Neural crest cell (in vitro differentiated cells): Measurements from ENCODE around the gene C5AR1.

DNA sequence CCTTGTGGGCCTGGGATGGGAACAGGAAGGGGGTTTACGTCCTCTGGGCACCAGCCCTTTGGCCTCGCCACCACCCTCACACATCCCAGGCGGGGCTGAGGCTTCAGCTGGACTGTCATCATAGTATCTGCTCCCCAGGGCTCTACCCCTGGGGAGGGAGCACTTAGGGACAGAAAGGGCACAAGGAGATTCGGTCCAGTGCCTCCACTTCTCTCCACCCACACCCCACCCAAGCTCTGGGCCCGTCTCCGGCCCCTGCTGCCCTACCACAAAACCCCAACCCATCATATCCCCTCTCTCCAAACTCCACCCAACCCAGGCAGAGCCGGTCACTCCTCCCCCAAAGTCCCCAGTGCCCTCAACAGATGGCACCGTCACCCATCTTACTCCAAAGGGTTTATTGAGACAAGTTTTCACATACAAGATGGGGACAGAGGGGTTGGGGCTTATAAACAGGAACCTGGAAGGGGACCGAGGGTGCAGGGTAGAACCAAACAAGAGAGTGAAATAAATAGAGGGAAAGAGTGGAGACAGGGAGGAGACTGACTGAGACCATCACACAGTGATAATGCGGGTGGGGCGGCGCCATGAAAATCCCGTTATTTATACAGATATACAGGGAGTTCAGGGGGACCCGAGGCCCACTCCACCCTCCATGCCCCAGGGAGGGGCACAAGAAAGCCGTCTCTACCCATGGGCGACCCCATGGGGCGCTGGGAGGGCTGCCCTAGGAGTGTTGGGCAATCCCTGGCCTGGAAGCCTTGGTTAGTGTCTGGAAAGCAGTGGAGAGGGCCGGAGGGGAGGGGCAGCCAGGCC is 2.4 kb upstream of the PRKD2 start:
- PRO-cap: no peak

DNA sequence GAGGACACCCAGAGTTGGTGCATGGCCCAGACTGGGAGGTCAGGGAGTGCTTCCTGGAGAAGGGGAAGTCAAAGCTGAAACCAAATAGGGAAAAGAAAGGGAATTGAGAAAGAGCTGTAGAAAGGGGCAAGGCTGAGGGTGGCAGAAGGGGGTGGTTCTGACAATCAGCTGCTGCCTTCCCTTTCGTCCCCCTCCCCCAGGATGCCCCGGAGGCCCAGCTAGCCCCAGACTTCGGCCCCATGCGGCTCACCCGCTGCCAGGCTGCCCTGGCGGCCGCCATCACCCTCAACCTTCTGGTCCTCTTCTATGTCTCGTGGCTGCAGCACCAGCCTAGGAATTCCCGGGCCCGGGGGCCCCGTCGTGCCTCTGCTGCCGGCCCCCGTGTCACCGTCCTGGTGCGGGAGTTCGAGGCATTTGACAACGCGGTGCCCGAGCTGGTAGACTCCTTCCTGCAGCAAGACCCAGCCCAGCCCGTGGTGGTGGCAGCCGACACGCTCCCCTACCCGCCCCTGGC is 9.0 kb upstream of the STRN4 start:
- PRO-cap: no peak

- PRO-cap: no peak
Observed at GRCh38 chr19:46825302-46825658, 25.4 kb downstream of the AP2S1 start.

- PRO-cap: no peak
Observed at GRCh38 chr19:46839817-46840266, 10.8 kb downstream of the AP2S1 start.

DNA sequence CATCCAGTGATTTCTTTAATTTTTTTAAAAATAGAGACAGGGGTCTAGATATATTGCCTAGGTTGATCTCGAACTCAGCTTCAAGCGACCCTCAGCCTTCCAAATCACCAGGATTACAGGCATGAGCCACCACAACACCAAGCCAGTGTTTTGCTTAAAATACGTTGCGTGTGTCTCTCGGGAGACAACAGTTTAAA is 458 bp upstream of the AP2S1 start:
- PRO-cap: no peak

- PRO-cap: bidirectional peak, plus-strand start at chr19:46860319, minus-strand start at chr19:46860097
Observed at GRCh38 chr19:46859971-46860241, 891 bp upstream of the ARHGAP35 start.

DNA sequence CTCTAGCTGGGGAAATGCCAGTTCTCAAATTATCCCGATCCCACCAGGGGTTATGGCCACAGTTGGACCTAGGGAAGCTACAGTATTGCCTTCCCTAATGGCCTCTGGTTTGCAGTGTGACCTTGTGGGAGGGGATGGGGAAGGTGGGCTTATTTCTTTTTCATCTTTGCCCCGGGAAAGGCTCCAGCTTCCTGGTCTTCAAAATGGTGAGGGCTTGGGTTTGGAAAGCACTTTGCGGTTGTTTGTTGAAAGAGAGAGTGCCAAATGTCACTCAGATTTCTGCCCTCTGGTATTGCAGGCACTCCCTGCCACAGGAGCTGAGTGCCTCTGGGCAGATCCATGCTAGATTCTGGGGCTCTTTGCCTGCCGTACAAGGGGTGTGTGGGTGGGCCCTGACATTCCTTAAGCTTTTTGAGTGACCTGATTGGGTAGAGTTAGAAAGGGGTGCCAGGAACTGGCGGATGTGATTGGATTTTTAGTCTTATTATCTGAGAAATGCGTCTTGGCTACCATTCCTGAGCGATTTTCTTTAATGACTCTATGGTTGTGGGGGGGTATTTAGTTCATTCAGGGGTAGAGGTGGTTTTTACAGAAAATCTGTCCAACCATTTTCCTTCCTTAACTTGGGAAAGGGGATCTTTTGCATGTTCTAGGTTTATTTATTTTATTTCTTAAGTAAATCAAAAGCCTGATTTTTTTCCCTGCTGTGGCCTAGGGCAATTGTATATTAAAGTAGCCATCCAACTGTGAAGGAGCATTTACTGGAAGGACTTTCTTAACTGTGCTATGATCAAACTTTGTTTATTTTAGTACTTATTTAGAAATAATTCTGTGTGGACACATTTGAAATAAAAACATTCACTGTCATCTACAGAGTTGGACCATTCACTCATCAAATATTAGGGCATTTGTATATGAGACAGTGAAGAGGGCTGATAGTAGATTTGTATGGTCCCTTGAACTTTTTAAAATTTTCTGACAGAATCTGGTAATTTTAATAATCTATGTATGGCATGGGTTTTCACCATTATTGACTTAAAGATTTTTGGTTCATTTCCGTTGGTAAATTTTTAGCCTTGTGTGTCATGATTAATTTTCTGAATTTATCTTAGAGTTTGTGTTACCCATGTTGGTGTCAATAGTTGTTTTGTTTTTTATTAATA is 3.3 kb downstream of the ARHGAP35 start:
- PRO-cap: no peak

DNA sequence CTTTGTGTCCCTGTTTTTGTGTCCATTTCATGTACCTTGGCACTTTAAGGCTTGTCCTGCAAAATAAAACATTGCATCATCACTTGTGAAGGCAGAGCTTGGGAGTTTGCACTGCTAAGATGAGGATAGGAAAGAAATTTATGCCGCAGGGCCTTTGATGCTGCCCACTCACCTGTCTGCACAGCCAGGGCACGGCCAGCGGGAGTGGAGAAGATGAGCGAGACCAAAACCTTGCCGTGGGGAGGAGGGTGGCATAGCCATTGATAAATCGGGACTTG is 76.0 kb upstream of the NPAS1 start:
- PRO-cap: no peak

DNA sequence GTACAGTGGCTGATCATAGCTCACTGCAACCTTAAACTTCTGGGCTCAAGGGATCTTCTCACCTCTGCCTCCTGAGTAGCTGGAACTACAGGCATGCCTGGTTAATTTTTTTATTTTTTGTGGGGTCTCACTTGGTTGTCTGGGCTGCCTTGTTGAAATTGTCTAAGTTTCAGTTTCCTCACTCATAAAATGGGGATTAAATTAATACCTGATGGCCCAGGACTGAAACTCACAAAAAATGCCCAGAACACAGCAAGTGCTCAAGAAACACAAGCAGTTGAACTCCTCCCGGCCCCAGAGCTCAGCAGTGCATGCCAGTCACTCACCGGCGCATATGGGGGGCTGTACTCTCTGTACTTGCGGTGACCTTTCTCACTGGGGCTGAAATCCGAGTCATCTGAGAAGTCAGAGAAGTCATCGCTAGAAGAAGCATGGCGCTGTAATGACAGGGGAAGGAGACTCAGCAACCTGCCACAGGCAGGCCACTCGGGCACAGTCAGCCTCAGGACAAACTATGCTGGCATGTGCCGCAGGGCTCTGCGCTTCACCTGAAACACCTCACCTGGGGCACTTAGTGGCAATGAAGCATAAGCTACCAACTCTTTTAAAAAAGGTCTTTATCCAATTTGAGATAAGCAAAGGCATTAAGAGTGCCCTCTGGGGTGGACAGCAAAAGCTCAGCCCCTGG is 19.8 kb downstream of the ZC3H4 start:
- PRO-cap: no peak

DNA sequence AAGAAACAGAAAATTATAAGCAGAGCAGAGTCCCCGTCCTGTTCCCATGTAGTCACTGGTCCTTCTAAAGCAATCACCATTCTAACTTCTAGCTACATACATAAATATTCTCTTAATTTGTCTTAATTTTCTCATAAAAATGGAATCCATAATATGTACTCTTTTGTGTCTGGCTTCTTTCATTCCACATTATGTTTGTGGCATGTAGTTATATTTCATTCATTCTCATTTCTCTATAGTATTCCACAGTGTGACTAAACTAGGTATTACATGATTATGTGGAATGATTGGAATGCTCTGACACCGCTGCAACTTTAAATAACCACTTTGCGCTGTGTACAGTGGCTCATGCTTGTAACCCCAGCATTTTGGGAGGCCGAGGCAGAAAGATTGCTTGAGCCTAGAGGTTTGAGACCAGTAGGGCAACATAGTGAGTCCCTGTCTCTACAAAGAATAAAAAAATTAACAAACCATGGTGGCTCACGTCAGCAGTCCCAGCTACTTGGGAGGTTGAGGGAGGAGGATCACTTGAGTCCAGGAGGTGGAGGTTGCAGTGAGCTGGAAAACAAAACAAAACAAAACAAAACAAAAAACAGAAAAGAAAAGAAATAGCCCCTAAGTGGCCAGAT is 8.3 kb upstream of the SAE1 start:
- PRO-cap: no peak

DNA sequence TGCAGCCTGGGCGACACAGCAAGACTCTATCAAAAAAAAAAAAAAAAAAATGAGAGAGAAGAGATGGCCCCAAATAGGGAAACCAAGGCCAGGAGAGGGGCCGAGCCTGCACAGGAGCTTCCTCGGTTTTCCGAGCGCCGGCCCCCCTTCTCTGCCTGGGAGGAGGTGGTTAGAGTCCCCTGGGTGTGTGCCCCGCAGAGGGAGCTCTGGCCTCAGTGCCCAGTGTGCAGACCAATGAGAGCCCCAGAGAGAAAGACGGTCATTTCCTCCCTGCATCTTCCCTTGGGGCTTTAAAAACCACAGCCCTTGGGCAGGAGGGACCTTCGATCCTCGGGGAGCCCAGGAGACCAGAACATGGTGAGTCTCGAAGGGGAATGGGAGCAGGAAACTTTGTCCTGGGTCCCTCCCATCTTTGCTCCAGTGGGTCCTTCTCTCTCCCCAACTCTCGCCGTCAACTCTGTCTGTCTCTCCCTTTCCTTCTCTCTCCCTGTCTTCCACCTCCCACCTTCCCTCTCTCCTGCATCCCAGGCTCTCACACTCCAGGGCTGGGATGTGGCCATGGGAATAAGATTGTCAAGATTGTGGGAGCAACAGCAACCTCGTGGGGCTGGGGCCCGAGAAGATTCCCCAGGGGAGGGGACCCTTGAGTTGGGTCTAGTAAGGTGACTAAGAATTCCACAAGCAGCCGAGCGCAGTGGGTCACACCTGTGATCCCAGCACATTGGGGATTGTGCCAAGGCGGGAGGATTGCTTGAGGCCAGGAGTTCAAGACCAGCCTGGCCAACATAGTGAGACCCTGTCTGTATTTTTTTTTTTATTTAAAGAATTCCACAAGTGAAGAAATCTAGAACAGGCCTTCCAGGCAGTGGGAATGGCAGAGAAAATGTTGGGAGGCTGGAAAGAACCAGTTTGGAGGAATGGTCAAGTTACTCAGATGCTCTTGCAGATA is at the start of gene C5AR1:
TSS of gene C5AR1 (plus strand) at position 320 of the 949 bp plus-strand sequence.
- PRO-cap: no peak

DNA sequence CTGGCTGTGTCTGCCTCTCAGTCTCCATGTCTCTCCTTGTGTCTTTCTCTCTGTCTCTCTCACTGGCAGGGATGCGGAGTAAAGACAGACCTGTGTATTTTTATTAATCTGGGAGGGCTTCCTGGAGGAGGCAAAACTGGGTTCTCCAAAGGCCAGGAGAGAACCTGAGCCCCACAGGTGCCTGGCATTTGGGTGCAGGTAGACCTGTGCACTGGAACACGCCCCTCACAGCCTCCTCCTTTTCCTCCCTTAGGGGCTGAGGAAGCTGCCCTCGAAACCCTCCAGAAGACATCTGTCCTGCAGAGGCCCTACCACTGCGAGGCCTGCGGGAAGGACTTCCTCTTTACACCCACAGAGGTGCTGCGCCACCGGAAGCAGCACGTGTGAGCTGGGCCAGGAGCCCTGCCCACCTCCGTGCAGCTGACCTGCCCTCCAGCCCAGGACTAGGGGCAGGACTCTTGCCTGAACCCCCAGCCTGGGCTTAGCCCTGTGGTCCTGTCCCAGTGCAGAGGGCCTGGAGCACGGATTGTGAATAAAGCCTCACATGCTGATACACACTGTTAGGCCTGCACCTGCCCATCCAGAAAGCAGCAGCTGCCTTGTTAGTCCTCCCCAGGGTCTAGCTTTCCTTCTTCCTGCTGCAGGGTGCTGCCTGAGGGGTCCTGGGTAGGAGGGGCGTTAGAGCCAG is 32.8 kb downstream of the DHX34 start:
- PRO-cap: no peak

- PRO-cap: no peak
Observed at GRCh38 chr19:47485136-47485790, 1.2 kb upstream of the KPTN start.

DNA sequence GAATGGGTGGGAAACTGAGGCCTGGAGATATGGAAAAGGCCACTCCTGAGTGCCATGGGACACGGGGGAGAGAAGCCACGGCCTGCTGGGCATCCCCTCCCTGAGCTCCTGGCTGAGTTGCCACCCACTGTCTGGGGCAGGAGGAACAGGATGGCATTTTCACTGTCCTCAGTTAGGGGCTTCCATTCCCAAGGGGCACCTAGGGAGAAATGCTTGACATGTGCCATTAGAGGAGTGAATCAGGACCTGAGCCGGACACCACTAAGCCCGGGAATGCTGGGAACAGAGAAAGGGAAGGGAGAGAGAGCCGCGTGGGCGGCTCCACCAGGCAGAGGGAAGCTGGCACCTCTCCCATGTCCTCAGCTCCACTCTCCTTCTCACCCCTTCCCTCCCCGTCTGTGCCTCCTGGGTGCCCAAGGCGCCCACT is 4.9 kb upstream of the KPTN start:
- PRO-cap: no peak

GRCh38 chr19:47491938-47492693 is 8.1 kb upstream of the KPTN start:
- PRO-cap: no peak

DNA sequence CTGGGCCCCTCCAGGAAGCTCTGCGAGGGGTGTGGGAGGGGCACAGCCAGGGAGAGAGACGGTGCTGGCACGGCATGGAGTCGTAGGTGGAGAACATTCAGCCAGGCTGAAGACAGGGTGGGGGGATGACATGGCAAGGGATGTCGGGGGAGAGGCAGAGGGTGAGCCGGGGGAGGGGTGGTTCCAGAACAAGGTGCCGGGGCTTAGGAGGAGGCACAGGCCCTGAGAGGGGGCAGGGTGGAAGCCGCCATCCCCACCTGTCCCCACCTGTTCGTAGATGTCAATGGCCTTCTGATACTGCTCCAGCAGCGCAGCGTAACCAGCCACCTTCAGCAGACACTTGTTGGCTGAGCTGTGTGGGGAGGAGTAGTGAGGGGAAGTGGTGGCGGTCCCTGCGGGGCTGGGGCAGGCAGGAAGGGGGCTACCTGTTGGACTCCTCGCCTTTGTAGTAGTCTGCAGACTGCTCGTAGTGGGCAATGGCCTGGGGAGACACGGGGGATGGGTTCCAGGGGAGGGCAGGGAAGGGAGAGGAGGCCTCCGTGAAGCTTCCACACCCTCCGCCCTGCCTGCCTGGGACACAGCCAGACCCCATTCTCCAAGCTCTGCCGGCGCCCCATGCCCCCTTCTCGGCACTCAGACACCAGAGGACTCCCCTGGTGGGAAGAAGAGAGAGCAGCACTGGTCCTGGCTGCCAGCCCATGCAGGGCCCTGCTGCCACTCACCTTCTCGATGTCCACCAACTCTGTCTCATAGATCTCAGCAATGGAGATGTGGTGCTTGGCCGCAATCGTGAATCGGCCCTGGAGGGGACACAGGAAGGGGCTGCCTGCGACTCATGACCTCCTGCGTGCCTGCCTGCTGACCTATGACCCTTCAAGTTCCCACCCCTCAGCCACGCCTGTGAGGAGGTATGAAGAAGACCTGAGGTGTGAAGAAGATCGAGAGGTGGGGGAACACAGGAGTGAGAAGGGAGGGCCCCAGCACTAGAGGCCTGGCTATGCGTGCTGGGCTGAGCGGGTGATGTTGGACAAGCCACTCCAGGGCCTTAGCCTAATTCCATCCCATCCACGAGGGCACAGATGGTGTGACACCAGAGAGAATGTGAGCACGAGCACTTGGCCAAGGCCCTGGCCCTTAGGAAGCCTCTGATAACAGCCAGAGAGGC is 9.1 kb upstream of the KPTN start:
- PRO-cap: no peak

GRCh38 chr19:47497609-47498199 is 13.7 kb upstream of the KPTN start:
- PRO-cap: no peak

DNA sequence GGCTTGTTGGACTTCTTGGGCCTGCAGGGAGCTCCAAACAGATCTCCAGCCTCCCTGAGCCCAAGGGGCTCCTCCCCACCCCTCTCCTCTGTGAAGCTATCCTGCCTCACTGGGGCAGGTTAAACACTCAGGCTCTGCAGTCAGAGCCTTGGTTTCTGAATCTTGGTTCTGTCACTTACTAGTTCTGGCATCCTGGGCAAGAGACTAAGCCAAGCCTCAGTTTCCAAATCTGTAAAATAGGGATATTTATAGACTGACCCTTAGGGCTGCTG is 12.2 kb downstream of the NAPA start:
- PRO-cap: no peak

DNA sequence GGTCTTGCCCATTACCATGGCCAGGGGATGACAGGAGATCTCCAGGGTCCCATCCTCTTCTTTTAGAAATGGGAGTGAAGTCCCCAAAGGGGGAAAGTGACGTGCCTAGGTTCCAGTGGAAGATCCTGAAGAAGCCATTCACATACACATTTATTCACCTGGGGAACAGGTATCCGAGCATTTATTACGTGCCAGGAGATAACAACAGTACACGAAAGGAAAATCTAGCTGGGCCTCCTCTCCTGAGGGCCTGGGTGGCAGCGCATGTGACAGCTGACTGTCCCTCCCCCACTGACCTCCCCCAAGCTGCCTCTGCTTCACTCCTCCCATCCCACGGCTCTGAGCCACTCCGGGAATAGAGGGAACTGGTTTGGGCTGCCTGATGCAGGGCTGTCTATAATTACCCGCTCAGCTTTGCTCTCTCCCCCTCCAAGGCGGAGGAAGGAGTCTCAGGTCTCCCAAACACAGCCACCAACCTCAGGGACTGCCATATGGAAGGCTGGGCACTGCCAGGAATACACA is 8.0 kb downstream of the NAPA start:
- PRO-cap: no peak

GRCh38 chr19:47660259-47660765 is 51.4 kb downstream of the BICRA start:
- PRO-cap: no peak